Measurements from ENCODE around the genes KCNIP3 and STARD7.

DNA sequence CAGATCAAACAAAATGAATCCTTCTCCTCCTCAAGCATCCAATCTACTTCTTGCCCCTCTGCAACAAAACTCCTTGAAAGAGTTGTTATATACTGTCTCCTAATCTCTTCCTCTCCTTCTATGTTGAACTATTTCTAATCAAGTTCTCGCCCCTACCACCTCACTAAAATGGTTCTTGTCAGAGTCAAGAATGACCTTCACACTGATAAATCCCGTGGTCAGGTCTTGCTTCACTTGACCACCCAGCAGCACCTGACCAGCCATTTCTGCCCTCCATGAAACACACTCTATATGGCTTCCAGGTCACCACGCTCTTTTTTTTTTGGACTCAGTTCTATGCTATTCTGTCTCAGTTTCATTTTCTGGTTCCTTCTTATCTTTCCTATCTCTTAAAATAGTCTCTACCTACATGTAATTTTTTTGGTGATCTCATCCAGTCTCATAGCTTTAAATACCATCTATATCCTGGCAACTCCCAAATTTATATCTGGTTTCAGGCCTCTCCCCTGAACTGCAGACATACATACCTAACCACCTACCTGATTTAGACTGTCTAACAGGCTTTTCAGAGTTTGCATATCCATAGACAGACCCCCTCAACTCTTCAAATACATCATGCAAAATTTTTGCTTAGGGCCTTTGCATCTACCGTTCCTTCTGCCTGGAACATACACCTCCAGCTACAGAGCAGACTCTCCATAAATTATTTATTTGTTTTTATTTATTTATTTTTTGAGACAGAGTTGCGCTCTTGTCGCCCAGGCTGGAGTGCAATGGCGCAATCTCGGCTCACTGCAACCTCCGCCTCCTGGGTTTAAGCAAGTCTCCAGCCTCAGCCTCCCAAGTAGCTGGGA is 11.3 kb downstream of the EIF2AK3 start:
- PRO-cap, result no peak

DNA sequence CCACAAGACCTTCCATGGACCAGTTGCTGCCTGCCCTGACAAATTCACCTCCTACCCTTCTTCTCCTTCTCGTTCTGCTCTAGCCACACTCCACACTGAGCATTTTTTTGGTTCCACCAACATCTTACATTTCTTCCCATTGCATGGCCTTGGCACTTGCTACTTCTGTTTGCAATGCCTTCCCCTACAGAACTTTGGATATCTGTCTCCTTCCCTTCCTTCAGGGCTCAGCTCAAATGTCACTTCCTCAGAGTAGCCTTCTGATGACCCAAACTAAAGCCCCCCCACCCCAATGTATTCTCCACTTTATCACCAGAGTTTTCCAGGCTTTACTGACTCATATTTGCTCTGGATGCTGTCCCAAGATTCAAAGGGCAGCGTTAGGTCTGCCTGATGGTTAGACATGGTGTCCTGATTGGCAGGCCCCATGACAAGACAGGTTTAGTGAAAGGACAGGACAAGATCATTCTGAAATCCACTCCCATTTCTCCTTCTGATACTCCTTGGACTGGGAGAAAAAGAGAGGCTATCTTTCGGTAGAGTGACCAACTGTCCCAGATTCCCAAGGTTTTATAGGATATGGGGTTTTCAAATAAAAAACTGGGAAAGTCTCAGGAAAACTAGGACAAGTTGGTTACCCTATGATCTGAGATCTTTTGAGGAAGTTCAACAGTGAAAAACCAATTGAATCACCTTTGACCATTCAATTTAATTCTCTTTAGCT is 22.6 kb upstream of the RPIA start:
- PRO-cap, result no peak

DNA sequence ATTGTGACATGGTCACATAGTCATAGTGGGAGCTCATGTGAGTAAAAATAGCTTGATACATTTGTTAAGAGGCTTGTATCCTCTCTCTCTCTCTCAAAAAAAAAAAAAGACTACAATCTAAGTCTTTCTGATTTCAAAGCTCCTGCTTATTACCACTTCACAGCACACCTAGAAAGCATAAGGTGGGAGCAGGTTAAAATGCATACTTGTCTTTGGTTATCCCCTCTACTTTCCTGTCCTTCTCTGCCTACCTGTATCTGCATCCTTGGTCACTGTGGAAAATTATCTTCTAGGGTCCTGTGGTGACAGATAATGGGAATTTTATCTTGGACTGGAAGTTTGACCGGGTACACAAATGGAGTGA is 46.2 kb downstream of the RPIA start:
- PRO-cap, result no peak

DNA sequence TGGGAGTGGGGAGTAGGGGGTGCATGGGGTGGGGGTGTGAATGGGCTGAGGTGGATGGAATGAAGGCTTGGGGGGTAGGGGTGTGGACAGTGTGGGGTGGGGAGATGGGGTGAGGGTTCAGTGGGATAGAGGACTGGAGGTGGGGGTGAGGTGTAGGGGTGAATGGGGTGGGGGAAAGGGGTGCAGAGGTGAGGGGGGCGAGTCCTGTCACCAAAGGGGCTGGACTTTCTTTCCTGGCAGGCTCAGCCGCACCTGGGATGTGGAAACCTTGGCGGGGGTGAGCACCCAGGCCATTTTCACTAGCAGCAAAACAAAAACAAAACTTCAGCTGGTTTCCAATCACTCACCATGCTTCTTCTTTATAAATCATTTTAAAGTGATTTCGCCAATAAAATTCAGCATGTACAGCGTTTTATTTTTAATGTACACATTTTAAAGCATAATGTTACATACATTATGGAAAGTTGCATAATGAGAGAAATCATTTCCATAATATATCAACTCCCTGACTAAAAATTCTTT is 75.0 kb downstream of the RPIA start:
- PRO-cap, result unidirectional peak, plus-strand start at position 251 of the sequence

DNA sequence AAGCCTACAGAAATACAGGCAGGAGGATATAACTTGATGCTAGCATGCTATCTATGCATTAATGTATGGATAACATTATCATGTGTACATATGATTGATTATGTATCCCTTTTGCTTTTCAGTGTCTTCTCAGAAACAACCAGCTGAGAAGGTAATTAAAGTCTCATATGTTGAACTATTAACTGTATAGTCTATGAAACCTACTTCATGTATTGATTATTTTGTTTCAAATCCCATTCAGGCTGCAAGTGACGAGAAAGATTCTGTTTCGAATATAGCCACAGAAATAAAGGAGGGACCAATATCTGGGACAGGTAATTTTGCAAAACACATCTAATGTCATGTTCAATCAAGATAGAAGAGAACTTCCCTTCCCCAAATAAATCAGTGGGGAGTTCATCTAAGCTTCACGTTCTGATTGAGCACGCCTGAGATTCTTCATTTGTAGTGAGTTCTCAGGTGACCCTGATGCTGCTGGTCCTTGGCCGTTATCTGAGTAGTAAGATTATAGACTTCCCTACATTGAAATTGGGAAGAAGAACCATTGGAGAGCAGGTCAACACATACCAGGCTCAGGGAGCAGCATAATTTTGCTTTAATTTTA is 91.2 kb downstream of the RPIA start:
- PRO-cap, result no peak

DNA sequence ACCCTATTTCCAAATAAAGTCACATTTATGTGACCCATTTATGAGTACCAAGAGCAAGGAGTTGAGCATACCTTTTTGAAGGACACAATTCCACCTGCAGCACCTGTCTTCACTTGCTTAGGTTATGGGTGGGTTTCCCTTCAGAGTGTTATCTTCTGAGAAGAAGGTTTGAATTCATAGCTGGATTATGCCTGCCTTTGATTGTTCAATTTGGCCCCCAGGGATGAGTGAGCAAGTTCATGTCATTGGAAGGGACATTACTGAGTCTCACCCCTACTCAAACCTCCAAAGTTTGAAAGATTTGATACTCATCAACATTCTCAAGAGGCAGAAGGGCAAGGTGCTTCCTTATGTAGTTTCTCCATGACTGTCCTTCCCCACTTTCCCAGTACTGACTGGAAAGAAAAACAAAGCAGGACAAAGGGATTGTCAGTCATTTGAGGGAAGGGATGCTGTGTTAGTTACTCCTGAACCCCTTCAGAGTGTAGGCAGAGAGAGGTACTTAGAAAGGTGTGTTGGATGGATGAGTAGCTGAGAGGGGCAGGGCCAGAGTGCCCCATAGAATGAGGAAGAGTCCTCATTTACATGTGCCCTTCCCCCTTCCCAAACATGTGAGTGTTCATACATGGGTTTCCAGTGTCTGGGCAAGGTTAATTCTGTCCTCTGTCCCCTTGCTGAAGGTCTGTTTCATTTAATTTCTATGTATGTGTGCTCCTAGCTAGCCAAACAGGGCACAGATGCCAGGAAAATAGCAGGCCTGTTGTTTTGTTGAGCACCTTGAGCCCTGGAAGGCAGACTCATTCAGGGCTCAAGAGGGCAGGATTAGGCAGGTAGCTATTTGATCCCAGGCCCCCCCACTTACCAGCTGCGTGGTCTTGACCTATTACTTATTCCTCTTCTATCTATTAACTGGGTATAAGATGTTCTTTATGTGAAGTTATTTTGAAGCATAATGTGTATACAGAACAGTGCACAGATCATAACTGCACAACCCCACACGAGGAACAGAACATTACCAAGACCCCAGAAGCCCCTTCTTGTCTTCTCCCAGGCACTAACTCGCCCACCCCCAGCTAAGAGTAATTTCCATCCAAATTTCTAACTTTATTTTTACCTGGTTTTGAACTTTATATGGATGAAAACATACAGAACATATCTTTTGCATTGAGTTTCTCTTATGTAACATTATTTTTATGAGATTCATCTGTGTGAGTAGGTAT is 164.0 kb downstream of the RPIA start:
- PRO-cap, result no peak

DNA sequence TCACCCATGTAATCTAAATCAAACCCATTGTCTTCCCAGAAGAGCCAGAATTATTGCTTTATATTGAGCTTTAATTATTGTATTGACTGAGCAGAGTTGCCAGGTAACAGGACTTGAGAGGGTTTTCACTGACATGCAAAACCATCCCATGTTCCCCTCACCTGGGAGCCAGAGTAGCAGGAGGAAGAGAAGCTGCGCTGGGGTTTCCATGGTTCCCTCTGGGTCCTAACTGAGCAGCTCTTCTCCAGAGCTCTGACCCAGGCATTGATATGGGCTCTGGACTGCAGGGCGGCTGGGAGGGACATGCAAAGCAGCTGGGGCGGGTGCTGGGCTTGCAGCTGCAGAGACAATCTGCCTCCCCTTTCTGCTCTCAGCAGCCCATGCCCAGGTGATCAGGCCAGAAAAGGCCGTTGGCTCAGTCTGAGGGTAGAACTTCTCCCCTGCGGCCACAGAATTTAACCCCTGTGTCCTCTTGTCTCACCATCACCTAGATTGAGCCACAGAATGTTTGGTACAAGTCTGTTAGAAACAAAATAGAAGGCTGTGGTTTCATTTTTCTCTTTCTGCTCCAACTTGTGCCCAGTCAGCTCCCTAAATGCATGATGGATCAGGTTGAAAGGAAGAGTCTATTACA is 451.5 kb downstream of the RPIA start:
- PRO-cap, result no peak

DNA sequence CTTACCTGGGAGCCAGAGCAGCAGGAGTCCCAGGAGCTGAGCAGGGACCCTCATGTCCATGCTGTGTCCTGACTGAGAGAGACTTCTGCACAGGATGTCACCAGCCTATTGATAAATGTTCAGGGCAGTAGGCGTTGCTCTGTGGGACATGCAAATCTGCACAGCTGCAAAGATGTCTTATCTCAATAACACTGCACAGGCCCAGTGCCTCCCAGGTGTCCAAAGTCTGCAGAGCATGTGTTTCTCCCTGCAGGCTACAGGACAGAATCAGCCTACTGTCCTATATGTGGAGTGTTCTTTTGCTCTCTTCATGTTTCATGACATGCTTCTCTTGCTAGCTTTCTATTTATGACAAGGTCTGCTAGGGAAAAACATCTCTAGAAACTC is 522.4 kb downstream of the RPIA start:
- PRO-cap, result no peak

- PRO-cap, result no peak
Measured at GRCh38 chr2:89862352-89862551, 1170.8 kb downstream of the RPIA start.

DNA sequence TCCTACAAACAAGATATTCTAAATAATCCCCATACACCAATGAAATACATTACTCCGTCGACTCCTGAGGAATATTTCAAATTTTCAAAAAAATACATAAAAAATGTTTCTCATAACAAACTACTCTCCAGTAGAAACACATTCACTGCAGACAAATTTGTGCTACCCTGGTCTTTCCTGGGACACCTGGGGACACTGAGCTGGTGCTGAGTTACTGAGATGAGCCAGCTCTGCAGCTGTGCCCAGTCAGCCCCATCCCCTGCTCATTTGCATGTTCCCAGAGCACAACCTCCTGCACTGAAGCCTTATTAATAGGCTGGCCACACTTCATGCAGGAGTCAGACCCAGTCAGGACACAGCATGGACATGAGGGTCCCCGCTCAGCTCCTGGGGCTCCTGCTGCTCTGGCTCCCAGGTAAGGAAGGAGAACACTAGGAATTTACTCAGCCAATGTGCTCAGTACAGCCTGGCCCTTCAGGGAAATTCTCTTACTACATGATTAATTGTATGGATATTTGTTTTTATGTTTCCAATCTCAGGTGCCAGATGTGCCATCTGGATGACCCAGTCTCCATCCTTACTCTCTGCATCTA is 1529.2 kb downstream of the RPIA start:
- PRO-cap, result no peak

GRCh38 chr2:90324425-90325032 is 1633.1 kb downstream of the RPIA start:
- PRO-cap, result no peak

GRCh38 chr2:95076682-95077255 is 44.8 kb downstream of the MRPS5 start:
- PRO-cap, result no peak

DNA sequence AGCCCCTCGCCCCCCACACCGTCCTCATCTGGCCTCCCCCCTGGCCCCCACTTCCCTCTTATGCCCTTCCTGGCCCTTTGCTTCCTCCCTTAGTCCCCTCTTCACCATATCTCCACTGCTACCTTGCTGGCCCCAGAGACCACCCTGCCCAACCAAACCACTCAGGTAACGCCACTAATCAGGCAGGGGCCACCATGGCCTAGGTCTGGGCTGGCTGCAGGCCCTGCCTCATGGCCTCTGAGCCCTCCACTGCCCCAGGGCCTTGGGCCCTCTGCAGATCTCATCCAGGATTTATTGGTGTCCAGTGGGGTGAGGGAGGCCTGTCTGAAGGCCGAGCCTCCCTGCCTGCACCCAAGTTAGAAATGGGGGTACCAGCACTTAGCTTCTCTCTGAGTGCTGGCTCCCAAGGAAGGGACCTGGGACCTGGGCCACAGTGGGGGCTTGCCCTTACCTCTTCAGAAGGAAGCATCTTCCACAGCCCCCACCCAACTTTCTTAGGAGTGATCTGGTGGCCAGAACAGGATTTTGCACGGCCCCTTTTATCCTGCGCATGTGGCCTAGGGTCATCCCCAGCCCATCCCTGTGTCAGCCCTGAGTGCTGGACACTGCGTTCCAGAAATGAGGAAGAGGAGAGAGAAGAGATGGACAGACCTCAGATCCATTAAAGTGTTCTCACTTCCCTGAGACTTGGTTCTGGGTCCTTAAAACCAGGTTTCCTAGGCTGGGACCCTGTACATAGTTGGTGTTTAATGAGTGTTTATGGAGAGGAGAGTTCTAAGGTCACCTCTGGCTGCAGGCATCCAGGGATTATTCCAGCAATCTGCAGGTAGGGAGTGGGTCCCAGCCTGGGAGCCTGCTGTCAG is 7.3 kb upstream of the KCNIP3 start:
- PRO-cap, result no peak

DNA sequence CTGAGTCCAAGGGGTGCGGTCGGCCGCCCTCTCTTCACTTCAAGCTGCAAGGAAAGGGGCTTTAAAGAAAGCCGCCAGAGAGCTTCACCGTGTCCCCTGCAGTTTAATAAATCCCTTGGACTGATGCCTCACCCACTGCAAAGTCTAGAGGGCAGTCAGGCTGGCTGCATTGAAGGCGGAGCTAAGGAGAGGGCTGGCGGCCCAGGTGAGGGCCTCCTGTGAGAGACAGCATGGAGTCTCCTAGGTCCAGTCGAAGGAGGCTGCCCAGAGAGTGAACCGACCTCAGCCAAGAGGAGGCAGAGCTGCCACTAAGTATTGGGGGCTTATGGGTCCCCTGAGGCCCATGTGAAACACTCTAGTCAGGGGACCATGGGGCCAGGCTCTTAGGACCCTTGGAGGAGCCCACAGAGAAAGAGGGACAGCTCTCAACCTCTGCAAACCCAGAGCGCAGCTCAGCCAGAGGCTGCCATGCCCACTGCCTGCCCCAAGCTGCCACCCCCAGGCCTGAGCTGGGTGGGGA is 3.5 kb upstream of the KCNIP3 start:
- PRO-cap, result no peak

GRCh38 chr2:95296675-95297616 is at the start of gene KCNIP3:
Gene KCNIP3 (plus strand): TSS chr2:95297347.
- PRO-cap, result no peak

GRCh38 chr2:95333686-95334493 is 36.7 kb downstream of the KCNIP3 start:
- PRO-cap, result no peak

- PRO-cap, result no peak
Measured at GRCh38 chr2:95551017-95551576, 40.7 kb upstream of the TRIM43 start.

DNA sequence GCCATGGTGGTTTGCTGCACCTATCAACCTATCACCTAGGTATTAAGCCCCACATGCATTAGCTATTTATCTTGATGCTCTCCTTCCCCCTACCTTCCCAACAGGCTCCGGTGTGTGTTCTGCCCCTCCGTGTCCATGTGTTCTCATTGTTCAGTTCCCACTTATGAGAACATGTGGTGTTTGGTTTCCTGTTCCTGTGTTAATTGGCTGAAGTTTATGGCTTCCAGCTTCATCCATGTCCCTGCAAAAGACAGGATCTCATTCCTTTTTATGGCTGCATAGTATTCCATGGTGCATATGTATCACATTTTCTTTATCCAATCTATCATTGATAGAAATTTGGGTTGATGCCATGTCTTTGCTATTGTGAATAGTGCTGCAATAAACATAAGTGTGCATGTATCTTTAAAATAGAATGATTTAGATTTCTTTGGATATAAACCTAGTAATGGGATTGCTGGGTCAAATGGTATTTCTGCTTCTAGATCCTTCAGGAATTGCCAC is 174.0 kb downstream of the ANKRD36C start:
- PRO-cap, result no peak

GRCh38 chr2:95827083-95828081 is 164.2 kb downstream of the ANKRD36C start:
- PRO-cap, result no peak

DNA sequence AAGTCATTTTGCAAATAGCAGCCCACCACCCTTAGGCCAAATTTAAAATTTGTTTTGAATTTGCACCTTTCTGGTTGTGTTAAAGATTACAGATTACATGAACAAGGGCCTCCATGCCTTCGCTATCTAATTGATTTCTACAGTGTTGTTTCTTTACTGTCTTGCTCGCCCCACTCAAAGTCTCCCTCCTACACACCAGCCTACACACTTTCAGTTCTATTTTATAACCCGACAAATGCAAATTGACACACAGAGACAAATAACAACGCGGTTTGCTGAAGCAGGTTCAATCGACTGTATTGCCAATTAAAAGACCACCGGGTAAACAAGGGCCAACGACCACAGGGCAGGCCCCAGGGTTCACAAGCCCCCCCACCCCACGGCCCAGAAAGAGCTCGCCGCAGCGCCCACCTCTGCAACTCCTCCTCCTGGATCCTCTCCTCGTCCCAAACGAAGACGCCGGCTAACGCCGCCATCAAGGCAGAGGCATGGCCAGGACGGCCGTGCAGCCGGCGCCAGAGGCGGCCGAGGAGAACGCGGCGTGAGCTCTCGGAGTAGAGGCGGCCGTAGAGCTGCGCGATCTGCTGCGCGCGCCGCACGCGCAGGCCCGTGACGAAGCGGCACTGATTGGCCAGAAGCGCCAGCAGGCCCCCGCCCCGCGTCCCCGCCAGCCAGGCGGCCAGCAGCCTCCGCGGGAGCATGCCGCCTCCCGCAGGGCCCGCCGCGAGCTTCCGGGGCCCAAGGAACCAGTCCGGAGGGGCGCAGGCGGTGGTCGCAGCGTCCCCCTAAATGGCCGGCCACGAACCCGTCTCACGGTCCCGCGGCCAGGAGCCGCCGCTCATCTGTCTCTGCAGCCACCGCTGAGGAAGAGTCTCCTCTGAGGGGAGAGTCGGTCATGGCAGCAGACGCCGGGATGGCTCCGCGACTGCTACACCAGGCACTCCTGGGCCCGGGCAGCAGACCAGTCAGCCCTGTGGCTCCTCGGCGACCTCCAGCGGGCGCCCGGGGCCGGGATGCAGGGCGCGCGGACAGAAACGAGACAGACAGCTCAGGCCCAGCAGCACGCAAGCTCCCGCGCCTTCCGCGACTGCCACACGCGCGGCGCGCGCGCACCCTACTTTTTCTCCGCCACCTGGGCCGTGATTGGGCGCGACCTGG is at the start of gene STARD7:
Gene STARD7, minus strand, starts transcription at position 1,094 of the 1,158 bp plus-strand sequence.
- PRO-cap, result bidirectional peak, plus-strand start at position 674 of the sequence, minus-strand start at position 583 of the sequence; bidirectional peak, plus-strand start outside the sequence, minus-strand start at position 1,089 of the sequence